Measurements from ENCODE around the genes SLC12A6 and AQR.

DNA sequence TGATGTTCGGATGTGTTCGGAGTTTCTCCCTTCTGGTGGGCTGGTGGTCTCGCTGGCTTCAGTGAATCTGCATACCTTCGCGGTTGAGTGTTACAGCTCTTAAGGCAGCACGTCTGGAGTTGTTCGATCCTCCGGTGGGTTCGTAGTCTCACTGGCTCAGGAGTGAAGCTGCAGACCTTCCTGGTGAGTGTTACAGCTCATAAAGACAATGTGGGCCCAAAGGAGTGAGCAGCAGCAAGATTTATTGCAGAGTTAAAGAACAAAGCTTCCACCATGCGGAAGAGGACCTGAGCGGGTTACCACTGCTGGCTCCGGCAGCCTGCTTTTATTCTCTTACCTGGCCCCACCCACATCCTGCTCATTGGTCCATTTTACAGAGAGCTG is 175.8 kb downstream of the FMN1 start:
- PRO-cap, result no peak
- RAMPAGE, long total RNA, result no peak

DNA sequence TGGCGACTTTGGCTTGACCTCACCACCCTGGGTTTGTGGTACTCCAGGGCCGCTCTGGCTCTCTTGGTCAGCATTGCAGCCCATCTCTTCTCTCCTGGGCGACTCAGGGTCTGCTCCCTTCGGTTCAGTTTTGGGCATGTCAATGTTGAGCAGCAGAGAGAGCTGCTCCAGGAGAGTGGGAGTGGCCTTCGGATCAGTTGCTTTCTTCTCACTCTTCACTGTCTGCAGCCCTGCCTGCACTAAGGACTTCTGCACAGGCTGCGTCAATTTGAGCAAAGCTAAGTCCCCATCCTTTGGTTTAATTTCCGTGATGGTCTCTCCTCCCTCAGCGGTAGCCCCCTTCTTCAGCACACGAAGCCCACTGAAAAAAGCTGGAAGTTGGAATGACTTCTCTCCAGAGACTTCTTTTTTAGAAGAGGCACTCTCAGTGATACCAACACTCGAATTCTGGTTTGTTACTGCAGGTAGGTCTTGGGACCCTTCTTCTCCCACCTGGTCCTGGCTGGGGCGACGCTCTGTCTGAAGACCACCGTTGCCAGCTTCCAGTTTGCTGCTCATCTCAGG is 127.7 kb downstream of the FMN1 start:
- PRO-cap, result no peak
- RAMPAGE, long total RNA, result no peak

DNA sequence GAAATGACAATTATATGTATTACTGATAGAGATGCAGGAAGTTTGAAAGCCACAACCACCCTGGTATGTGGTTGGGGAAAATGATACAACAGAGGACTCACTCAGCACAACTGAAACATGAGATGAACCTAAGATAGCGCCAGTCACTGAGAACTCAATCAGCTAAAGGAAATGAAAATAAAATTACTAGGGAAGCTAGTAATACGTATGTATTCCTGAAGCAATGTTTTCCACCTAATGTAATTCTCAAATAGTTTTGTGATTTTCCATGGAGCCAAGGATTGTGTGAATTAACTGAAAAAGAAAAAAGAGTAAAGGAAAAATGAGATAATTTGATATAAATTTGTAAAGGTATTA is 90.1 kb downstream of the FMN1 start:
- PRO-cap, result no peak
- RAMPAGE, long total RNA, result no peak

- PRO-cap, result no peak
- RAMPAGE, long total RNA, result no peak
Measured at GRCh38 chr15:33958797-33959695, 9.3 kb upstream of the CHRM5 start.

DNA sequence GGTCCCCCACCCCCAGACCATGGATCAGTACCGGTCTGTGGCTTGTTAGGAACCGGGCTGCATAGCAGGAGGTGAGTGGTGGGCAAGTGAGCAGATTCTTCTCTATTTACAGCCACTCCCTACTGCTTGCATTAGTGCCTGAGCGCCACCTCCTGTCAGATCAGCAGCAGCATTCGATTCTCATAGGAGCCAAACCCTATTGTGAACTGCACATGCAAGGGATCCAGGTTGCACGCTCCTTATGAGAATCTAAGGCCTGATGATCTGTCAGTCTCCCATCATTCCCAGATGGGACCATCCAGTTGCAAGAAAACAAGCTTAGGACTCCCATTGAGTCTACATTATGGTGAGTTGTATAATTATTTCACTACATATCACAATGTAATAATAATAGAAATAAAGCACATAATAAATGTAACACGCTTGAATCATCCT is 25.8 kb downstream of the CHRM5 start:
- PRO-cap, result no peak
- RAMPAGE, long total RNA, result no peak

GRCh38 chr15:34335042-34335586 is 2.5 kb downstream of the SLC12A6 start:
- PRO-cap, result no peak
- RAMPAGE, long total RNA, result no peak

GRCh38 chr15:34337598-34338452 is at the start of gene SLC12A6:
SLC12A6 (minus strand) TSS chr15:34337781.
- PRO-cap, result bidirectional peak, plus-strand start at chr15:34337768, minus-strand start at chr15:34337706; bidirectional peak, plus-strand start at chr15:34338119, minus-strand start at chr15:34338057
- RAMPAGE, long total RNA, result no peak

DNA sequence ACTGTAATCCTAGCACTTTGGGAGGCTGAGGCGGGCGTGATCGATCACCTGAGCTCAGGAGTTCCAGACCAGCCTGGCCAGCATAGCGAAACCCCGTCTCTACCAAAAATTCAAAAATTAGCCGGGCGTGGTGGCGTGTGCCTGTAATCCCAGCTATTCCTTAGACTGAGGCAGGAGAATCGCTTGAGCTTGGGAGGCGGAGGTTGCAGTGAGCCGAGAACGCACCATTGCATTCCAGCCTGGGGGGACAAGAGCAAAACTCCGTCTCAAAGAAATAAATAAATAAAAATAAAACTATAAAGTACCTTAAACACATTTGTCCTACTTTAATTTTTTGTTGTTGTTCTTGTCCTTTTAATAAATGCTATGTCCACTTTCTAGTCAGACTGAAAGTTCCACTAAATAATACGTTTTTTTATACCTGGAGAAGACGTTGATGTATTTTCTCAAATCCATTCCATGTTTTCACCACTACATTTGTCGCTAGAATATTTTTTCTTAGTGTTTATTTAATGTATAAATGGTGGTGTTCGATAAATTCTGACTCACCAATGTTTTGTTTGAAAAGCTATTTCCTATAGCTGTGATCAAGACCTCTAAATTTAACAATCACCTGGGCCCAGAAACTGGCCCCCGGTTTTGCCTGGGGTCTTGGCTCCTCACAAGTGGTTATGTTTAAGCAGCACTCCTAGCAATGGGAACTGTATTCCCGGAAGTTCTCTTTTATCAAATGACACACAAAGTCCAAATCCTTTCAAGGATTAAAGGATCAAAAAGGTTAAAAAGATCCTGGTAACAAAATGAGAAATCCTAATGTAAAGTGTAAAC is 1.1 kb upstream of the SLC12A6 start:
- PRO-cap, result no peak
- RAMPAGE, long total RNA, result no peak

GRCh38 chr15:34488879-34489569 is 51.4 kb upstream of the GOLGA8A start:
- PRO-cap, result no peak
- RAMPAGE, long total RNA, result no peak

DNA sequence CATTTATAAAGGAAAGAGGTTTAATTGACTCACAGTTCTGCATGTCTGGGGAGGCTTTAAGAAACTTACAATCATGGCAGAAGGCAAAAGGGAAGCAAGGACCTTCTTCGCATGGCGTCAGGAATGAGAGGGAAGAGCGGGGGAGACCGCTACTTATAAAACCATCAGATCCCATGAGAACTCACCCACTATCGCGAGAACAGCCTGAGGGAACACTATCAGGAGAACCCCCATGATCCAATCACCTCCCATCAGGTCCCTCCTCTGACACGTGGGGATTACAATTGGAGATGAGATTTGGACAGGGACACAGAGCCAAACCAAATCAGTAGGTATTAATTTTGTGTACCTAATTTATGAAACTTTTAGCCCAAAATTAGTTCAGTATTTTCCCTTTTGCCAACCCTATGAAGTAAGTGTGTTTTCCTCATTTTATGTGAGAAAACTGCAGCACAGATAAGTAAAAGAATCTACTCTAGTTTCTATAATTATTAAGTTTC is 4.9 kb upstream of the GOLGA8B start:
- PRO-cap, result no peak
- RAMPAGE, long total RNA, result no peak

DNA sequence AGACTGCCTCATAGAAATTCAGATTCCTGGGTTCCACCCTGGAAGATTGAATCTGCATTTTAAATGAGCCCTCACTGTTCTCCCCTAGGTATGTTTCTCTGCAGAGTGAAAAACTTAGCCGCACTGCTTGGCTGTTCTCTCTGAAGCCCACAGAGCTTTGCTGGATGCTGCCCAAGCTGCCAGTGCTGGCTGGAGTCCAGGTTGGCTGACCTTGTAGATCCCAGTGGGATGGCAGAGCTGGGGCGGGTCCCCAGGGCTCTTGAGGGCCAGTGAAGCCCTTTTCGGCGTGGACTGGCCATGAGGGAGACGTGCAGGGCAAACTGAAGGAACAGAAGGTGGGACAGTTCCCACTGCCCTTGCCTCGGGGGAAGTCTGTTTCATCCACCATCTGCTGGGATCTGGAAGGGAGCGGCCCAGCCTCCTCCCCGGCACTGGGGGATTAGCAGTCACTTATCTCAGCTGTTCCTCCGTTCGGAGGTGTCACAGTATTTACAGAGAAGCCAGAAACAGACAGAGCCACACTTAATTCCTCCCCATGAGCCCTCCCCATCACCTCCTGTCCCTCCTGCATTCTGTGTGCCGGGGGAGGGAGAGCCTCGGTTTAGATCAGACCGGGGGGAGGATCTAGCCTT is 3.9 kb upstream of the ACTC1 start:
- PRO-cap, result no peak
- RAMPAGE, long total RNA, result no peak

DNA sequence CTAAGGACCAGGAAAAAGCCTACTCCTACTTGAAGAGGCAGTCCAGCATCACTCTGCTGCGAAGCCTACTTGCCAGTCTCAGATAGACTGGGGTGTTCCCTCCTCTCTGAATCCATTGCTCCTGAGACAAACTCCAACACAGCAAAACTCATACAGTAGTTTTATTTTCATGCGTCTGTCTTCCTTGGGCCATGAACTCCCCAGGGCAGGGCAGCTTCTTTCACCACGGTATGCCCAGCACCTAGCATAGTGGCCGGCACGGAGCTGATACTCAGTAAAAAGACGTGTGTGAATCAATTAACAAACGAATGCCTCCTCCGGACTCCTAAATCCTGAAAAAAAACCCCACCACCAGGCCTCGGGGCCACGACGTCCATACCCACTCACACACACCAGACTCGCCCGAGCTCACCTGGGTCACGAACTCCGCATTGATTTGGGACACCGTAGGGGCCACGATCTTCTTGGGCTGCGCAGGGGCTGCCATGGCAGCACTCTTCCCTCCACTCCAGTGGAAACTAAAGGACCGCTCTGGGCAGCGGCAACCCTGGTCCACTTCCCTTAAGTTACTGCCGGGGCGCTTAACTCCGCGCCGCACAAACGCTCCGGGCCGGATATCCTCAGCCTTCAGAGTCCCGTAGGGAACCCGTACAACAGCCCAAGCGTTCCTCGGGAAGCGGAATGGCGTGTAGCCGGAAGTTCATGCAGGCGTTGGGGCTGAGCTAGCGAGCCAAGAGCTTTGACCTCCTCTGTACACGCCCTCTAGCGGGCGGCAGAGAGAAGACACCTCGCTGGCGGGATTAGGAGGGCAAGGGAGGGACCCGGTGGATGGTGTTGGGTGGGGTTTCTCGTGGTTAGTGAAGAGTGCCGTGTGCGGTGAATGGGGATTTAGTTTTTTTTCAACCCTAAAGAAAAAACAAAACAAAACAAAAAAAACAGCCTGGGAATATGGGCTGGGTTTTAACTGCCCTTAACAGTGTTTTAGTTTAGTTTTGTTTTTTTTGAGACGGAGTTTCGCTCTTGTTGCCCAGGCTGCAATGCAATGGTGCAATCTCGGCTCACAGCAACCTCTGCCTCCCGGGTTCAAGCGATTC is at the start of gene AQR:
Gene AQR, minus strand, starts transcription at position 616 of the 1,094 bp plus-strand sequence.
- PRO-cap, result bidirectional peak, plus-strand start at position 831 of the sequence, minus-strand start at position 571 of the sequence
- RAMPAGE, long total RNA, result no peak

- PRO-cap, result no peak
- RAMPAGE, long total RNA, result no peak
Measured at GRCh38 chr15:34987045-34987493, 1.0 kb downstream of the ZNF770 start.

GRCh38 chr15:35307182-35307726 is 222.2 kb upstream of the NANOGP8 start:
- PRO-cap, result no peak
- RAMPAGE, long total RNA, result no peak

DNA sequence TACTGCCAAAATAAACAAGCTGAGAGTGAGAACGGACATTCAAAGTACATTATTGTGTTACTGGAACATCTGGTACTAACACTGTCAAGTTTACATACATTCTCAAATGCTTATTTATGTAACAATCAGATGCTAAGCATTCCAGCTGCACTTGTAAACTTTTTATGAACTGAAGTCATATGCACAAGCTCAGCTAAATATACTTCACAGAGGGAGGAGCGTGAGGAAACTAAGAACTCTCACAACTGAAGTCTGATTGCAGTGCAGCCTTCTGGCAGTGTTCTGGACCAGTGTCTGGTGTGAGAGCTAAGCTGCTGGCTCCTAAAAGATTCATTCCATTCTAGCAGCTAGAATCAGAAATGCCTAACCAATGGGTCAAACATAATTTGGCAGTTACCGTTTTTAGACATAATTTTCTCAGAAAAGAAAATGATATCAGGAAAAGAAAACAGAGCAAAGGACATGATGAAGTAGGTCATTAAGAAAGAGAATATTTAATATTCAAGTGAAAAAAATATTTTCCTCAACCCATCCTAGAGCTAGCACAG is 223.8 kb upstream of the NANOGP8 start:
- PRO-cap, result no peak
- RAMPAGE, long total RNA, result no peak

DNA sequence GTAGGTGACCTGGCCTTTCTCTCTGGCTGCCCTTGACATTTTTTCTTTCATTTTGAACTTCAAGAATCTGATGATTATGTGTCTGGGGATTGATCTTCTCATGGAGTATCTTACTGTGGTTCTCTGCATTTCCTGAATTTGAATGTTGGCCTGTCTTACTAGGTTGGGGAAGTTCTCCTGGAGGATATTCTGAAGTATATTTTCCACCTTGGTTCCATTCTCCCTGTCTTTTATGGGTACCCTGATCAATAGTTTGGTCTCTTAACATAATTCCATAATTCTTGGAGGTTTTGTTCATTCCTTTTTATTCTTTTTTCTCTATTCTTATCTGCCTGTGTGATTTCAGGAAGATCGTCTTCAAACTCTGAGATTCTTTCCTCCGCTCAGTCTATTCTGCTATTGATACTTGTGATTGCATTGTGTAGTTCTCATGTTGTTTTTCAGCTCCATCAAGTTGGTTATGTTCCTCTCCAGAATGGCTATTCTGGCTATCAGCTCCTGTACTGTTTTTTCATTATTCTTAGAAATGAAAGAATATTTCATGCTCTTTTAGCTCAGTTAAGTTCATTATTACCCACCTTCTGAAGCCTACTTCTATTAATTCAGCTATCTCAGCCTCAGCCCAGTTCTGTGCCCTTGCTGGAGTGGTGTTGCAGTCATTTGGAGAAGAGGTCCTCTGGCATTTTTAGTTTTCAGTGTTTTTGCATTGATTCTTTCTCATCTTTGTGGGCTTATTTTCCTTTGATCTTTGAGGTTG is 205.0 kb downstream of the DPH6 start:
- PRO-cap, result no peak
- RAMPAGE, long total RNA, result no peak

GRCh38 chr15:35390424-35391113 is 155.4 kb downstream of the DPH6 start:
- PRO-cap, result no peak
- RAMPAGE, long total RNA, result no peak

DNA sequence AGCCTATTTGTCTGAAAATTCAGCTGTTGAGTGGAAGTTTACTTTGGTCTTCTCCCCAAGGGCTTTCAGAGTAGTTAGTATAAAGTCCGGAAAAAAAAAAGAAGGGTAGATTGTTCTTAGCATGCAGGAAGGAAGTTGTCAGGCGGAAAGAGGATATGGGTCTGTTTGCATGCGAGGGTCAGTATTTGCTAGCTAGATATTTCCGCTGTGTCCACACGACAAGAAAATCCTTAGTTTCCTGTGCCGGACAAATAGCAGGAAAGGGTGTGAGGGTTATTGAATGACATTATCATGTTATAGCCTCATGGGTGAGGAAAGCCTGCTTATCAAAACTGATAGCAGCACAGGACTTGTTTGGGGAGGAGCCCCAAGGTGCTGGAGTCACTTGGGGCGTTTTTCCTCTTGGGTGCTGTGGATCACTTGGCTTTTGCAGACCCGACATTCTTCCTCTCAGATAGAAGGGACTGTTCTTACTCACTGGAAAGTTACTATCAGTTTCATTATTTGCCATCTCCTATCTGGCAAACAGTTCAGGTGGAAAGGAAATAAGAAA is 127.1 kb upstream of the DPH6 start:
- PRO-cap, result no peak
- RAMPAGE, long total RNA, result no peak

GRCh38 chr15:36604061-36604382 is 24.6 kb downstream of the CDIN1 start:
- PRO-cap, result no peak
- RAMPAGE, long total RNA, result no peak

DNA sequence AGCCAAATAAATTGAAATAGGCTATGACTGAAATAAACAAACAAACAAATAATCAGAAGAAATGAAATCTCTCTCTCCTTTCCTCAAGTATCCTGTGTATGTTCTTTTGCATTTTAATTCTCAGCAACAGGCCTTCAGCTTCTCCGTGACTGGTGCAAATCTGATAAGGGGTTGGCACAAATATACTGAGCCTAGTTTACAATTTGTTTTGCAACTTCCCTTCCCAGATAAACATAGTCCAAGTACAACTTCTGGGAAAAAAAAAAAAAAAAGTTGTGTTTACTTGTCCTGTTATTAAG is 185.5 kb downstream of the MEIS2 start:
- PRO-cap, result no peak
- RAMPAGE, long total RNA, result no peak